Parietal lobe (tissue), 2 donors: ENCODE measurements around a stretch of chr14.

DNA sequence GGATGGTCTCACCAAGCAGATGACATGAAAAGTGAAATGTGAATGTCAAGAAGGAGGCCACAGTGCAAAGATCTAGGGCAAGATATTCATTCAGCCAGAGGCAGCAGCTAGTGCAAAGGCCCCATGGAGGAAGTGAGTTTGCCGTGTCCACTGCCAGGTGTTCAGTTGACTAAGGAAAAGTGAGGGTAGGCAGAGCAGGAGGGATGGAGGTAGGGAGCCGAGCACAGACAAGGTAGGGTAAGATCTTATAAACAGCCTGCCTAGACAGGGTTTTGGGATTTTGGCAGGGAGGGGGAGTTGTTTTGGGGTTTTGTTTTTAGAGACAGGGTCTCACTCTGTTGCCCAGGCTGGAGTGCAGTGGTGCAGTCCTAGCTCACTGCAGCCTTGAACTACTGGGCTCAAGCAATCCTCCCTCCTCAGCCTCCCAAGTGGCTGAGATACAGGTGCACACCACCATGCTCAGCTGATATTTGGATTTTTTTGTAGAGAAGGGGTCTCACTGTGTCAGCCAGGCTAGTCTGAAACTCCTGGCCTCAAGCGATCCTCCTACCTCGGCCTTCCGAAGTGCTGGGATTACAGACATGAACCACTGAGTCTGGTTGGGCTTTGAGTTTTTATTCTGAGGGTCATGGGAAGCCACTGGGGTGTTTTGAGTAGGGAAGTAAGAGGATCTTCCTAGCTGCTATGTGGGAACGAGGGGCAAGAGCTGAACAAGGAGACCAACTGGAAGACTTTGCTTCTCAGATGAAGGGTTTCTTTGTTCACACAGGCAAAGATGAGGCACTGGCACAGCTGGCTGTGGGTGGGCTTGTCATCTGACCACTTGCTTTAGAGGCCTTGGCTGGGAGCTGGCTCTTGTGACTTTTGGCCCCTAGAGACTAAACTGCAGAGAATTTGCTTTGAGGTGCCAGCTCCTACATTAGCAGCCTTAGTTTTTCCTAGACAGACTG lies 12.2 kb downstream of the PPP2R5C start:
- RAMPAGE, long total RNA = no peak

GRCh38 chr14:101843636-101844894 lies 82.6 kb downstream of the PPP2R5C start:
- RAMPAGE, long total RNA = no peak

DNA sequence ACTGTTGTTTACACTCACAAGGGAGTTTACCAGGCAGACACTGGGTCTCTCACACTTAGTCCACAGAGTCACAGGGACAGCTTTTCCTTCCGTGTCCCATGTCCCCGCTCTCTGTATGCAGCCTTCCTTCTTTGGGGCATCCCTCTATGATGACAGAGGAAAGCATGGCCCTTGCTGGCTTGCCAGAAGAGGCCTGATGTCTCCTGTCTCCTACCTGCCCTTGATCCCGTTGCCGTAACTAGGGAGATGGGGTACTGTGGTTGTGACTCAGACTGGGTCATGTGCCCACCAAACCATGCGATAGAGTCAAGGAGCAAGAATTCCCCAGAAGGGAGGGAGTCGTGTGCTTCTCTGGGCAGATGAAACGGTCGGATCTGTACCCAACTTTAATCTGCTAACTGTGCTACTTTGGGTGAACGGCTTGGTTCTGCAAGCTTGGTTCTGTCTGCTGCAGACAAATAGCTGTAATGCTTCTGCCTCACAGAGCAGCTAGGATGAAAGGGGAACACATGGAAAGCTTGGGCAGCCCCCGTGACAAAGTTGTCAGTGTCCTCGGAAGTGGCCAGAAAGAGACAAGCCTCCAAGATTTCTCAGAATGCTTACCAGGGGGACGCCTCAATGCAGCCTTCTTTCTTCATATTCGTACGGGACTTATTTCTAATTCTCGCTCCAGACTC lies 99.0 kb upstream of the DYNC1H1 start:
- RAMPAGE, long total RNA = no peak

- RAMPAGE, long total RNA = no peak
Measured at GRCh38 chr14:101949059-101949399, 15.3 kb upstream of the DYNC1H1 start.

DNA sequence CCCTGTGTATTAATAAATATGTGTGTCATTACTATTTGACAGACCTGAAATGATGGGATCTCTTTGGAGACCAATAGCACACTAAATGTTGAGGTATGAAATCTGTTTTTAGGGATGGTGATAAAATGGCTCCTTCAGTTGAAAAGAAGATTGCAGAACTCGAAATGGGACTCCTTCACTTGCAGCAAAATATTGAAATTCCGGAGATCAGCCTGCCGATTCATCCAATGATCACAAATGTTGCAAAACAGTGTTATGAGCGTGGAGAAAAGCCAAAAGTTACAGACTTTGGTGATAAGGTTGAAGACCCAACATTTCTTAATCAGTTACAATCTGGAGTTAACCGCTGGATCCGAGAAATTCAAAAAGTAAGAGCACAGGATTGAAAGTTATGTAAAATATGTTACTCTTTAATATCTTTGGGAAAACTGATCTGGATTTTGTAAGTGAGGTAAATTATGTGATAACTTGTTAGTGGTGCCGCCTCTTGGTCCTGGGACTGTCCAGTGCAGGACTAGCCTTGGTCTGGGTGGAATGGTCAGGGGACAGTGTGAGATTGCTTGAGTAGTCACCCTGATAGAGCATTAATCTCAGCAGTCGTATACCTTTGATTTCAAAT lies 15.3 kb downstream of the DYNC1H1 start:
- RAMPAGE, long total RNA = no peak

DNA sequence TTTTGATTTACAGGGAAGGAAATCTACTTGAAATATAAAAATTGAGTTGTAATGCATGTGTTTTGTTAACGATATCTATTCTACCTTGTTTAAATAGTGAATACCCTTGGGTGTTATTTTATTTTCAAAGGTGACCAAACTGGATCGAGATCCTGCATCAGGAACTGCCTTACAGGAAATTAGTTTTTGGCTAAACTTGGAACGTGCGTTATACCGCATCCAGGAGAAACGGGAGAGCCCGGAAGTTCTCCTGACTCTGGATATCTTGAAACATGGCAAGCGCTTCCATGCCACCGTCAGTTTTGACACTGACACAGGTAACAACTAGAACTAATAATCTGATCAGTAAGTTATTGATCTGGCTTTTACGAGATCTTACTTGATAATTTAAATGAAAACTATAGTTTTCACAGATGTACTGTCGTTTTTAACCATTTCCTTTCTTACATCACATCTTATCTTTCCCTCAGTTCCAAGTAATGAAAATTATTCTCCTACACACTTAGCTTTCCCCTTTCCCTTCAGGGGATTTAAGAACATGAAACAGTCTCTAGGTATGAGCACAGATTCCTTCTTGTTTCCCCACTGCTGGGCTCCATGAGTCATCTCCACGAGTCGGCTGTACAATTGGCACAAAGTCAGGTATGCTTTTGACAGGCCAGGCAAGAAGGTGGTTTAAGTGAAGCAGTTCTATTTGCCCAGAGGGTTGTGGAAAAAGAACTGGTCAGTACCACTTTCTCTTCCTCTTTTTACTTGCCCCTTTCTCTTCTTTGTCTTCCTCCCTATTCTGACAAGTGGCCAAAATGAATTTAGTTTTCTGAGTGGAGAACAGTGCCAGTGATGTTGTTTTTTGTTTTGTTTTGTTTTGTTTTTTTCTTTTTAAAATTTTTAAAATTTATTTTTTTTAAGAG lies 16.1 kb downstream of the DYNC1H1 start:
- RAMPAGE, long total RNA = no peak

DNA sequence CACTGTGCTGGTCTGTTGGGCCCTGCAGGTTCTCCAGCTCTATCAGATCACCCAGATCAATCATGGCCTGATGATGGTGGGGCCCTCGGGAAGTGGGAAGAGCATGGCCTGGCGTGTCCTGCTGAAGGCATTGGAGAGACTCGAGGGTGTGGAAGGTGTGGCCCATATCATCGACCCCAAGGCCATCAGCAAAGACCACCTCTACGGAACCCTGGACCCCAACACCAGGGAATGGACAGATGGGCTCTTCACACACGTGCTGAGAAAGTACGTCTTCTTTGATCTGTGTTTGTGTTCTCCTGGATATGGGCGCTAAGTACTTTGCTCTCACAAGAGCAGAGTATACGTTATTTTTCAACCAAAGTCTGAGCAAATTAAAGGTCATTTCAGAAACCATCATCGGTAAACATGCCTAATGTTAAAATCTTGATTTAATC lies 47.5 kb downstream of the DYNC1H1 start:
- RAMPAGE, long total RNA = no peak

GRCh38 chr14:102027766-102028262 lies 59.0 kb downstream of the HSP90AA1 start:
- RAMPAGE, long total RNA = no peak

- RAMPAGE, long total RNA = no peak
Measured at GRCh38 chr14:102086661-102086923, 252 bp downstream of the HSP90AA1 start.

GRCh38 chr14:102140093-102141086 lies 693 bp downstream of the WDR20 start:
- RAMPAGE, long total RNA = no peak

GRCh38 chr14:102253037-102253739 lies 51.8 kb downstream of the MOK start:
- RAMPAGE, long total RNA = no peak

- RAMPAGE, long total RNA = no peak
Measured at GRCh38 chr14:102362005-102362456, 659 bp downstream of the CINP start.

DNA sequence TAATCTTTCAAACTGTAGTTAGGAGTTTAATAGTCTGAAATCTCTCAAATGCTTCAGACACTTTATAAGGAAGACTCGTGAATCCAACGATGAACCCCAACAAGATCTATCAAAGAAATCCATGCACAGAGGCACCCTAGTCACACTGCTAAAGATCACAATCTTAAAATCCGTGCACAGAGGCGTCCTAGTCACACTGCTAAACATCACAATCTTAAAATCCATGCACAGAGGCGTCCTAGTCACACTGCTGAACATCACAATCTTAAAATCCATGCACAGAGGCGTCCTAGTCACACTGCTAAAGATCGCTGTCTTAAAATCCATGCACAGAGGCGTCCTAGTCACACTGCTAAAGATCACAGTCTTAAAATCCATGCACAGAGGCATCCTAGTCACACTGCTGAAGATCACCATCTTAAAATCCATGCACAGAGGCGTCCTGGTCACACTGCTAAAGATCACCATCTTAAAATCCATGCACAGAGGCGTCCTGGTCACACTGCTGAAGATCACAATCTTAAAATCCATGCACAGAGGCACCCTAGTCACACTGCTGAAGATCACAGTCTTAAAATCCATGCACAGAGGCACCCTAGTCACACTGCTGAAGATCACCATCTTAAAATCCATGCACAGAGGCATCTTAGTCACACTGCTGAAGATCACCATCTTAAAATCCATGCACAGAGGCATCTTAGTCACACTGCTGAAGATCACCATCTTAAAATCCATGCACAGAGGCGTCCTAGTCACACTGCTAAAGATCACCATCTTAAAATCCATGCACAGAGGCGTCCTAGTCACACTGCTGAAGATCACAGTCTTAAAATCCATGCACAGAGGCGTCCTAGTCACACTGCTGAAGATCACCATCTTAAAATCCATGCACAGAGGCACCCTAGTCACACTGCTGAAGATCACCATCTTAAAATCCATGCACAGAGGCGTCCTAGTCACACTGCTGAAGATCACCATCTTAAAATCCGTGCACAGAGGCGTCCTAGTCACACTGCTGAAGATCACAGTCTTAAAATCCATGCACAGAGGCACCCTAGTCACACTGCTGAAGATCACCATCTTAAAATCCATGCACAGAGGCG lies 16.6 kb downstream of the TECPR2 start:
- RAMPAGE, long total RNA = no peak

DNA sequence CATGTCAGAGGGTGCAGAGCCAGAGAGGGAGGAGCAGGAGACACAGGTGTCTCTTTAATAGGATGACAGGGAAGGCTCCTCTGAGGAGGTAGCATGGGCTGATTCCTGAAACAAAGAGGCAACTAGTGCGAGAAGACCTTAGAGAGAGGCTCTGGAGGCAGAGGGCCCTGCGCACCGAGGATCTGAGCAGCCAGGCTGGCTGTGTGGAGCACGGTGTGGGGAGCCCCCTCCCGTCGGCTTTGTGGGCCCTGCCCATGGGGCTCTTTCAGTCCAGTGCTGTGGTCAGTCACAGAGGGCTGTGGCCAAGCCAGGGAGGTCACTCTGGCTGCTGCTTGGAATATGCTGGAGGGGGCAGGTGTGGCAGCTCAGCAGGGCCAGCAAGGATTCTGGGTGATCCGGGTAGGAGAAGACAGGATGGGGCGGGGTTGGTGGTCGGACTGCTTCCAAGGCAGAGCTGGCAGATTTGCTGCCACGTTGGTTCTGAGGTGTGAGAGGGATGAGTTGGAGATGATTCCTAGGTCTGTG lies 55.7 kb downstream of the TECPR2 start:
- RAMPAGE, long total RNA = no peak

DNA sequence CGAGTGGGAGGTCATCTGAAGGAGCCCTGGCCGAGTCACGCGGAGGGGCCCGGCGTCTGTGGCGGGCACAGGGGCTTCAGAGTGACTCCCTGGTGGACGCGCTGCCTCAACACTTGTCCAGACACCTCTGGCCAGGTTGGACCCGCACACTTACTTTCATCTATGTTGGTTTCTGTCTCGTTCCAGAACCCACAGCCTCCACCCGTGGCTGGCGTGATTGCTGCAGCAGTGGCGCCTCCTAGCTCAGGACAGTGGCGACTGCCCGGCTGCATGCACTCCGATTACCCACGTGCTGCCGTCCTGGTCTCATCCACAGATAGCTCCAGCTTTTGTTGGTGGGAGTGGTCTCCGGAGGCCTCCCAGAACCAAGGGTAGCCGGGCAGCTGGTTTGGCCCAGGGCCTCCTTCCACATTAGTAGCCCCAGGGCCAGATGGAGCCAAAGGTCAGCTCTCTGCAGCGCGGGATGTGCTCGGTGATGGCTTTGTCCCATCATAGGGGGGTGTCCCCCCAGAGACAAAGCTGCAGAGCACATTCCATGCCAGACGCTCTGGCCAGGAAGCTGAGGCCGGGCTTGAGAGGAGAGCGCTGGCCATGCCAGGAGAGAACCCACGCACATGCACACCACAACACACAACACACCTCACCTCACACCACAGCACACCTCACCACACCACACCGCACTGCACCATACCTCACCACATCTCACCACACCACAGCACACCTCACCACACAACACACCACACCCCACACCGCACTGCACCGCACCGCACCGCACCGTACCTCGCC lies 11.1 kb downstream of the ANKRD9 start:
- RAMPAGE, long total RNA = no peak

DNA sequence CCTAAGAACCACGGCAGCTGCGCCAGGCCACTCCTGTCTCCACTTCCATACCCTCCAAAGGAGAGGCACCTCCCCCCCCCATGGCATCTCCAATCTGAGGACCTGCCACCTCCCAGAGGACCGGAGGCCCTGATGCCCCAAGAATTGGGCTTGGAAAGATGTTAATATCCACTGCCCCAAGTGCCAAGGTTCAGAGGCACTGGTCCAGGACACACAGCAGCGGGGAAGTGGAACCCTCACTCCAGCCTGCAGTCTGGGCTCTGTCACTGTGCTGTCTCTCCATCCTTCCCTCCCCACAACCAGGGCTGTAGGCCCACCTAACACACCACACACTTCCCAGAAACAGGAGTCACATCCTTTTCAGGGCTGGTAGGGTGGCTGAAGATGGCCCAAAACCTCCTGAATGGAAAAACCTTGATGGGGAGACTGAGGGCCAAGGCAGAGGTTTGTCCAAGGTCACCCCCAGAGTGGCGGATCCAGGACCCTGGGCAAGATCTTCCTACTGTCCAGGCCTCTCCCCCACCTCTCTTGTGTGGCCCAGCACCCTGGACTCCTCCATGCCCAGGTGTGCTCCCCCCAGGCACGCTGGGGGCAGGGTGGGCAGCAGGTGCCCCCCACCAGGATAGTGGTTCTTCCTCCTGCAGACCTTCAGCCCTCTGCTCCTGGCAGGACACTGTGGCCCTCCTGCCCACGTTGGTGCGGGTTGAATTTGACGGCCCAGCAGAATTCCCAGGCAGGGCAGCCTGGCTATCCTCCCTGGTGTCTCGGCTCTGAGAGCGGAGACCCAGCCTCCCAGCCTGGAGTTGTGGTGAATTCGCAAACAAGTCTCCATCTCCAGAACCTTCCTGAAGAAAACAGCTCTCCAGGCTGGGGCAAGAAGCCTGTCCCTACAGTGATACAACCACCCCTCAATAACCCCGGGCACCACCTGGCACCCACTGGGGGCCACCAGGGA lies 4.1 kb downstream of the ANKRD9 start:
- RAMPAGE, long total RNA = no peak

DNA sequence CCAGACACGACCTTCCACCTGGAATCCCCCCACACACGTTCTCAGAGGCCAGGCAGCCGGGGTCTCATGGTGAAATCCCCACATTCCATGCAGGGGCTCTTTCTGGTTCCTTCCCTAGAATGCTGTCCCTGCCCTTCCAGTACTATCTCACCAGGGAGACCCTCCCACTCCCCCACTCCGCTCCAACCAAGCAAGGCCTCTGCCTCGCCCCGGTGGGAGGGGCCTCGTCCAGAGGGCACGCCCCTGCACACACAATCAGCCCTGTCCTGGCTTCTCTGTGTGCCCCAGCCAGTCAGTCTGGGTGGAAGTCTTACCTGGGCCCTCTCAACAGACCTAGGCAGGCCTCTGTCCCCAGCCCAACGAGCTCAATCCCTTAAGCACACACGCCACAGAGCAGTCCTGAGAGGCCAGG lies 1.2 kb upstream of the ANKRD9 start:
- RAMPAGE, long total RNA = no peak

DNA sequence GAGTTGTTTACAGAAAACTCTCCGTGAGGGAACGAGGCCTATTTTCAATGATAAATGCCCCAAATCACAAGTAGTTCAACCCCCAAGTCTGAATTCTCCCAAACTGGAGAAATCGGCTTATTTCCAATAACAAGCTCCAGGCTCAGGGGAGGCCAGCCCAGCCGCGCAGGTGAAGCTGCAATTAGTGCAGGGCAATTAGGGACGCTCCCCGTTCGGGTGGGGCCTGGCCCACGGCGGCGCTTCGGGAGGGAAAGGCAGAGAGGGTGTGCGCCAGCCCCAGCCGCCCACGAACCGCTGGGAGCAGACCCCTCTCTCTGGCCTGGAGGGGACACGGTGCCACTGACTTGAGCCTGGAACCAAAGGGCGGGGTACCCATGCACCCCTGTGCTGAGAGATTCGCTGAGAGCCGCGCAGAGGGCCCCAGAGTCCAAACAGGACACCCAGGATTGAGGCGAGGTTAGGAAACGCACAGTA lies 14.2 kb upstream of the ANKRD9 start:
- RAMPAGE, long total RNA = no peak

GRCh38 chr14:102544054-102544294 lies 34.4 kb upstream of the ANKRD9 start:
- RAMPAGE, long total RNA = no peak

- RAMPAGE, long total RNA = no peak
Measured at GRCh38 chr14:102551913-102552646, 40.4 kb upstream of the RCOR1 start.